NT2/D1 (cell line): Measurements from ENCODE around the genes ROM1, TMEM223, SLC3A2, ZFTA and OTUB1.

DNA sequence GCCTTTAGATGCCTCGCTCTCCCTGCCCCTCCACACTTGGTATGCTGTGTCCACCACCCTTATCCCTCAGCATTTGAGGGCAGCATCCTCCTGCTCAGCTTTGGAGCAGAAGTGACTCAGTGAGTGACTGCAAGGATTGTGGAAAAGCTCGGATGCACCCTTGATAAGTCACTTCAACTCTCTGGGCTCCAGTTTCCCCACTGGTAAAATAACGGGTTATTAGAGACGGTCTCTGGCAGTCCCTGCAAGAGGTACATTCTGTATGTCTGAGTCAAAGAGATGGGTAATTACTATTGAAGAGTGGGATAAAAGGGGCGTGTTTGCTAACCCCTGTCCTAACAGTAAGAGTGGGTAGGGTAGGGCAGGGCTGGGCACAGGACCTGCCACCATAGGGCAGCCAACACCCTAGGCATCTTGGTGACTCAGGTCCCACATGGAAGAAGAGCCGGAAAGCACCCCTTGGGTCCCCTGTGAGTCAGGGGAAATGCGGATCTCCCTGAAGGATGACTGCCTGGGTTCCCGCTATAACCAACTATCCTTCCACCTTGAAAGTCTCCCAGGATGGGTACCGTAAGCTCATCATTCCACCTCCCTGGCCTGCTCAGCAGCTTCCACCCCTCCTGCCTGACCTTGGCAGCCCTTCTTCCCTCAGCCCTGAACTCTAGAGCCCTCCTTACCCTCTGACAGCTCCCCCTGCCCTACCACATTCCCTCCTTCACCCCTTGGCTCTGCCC is 7.3 kb upstream of the AHNAK start:
- RRBS, 2 experiments, result no CpG with 5 or more reads among the region's 9 CpGs

- RRBS, 2 experiments, result no CpG with 5 or more reads among the region's 7 CpGs
These were observed 1.2 kb downstream of the MTA2 start for GRCh38 chr11:62600537-62600890.

- RRBS, 2 experiments, result no CpG with 5 or more reads among the region's 4 CpGs
These were observed 1.7 kb upstream of the MTA2 start for GRCh38 chr11:62603370-62603666.

GRCh38 chr11:62612809-62613790 is at the start of gene ROM1:
ROM1 (plus strand) TSS chr11:62613257.
- RRBS, 2 experiments, result 31 to 52% methylated on average over 3 to 7 of the region's 46 CpGs

GRCh38 chr11:62791602-62792700 is at the start of gene TMEM223:
TMEM223 (minus strand) TSS chr11:62792006.
- RRBS, 2 experiments, result under 1 to 2% methylated on average over 8 of the region's 60 CpGs

GRCh38 chr11:62832605-62833356 is 930 bp upstream of the STX5 start:
- RRBS, 2 experiments, result no CpG with 5 or more reads among the region's 18 CpGs

GRCh38 chr11:62854572-62854894 is 15.1 kb upstream of the WDR74 start:
- RRBS, 2 experiments, result under 1 to 3% methylated on average over 5 of the region's 7 CpGs

GRCh38 chr11:62880631-62881201 is at the start of gene SLC3A2:
SLC3A2 (plus strand) TSS chr11:62880896.
- RRBS, 2 experiments, result 1% methylated on average over 15 of the region's 38 CpGs

GRCh38 chr11:63001088-63001336 is 14.6 kb downstream of the SLC22A8 start:
- RRBS, 2 experiments, result no CpG with 5 or more reads among the region's 2 CpGs

DNA sequence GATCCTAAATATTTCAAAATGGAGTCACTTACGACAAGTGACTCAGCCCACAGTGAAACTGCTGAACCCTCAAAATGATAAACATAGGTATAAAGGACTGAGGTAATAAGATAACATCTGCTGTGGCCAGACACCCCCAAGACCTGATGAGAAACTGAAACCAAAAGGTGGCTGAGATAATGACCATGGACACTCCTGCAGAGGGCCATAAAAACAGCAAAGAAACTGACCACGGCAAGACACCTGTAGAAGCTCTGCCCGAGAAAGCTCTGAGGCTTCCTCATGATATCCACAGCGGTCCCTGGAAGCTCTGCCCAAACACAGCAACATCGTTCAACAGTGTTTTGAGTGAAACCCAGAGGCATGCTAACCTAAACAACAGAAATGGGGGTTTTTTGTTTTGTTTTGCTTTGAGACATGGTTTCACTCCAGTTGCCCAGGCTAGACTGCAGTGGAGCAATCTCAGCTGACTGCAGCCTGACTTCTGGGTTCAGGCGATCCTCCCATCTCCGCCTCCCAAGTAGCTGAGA is 1.6 kb upstream of the PLAAT4 start:
- RRBS, 2 experiments, result no CpG with 5 or more reads among the region's 7 CpGs

DNA sequence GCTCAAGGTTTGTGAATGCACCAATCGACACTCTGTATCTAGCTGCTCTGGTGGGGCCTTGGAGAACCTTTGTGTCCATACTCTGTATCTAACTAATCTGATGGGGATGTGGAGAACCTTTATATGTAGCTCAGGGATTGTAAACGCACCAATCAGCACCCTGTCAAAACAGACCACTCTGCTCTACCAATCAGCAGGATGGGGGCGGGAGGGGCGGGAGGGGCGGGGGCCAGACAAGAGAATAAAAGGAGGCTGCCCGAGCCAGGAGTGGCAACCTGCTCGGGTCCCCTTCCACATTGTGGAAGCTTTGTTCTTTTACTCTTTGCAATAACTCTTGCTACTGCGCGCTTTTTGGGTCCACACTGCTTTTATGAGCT is 12.3 kb downstream of the PLAAT2 start:
- RRBS, 2 experiments, result no CpG with 5 or more reads among the region's 9 CpGs

DNA sequence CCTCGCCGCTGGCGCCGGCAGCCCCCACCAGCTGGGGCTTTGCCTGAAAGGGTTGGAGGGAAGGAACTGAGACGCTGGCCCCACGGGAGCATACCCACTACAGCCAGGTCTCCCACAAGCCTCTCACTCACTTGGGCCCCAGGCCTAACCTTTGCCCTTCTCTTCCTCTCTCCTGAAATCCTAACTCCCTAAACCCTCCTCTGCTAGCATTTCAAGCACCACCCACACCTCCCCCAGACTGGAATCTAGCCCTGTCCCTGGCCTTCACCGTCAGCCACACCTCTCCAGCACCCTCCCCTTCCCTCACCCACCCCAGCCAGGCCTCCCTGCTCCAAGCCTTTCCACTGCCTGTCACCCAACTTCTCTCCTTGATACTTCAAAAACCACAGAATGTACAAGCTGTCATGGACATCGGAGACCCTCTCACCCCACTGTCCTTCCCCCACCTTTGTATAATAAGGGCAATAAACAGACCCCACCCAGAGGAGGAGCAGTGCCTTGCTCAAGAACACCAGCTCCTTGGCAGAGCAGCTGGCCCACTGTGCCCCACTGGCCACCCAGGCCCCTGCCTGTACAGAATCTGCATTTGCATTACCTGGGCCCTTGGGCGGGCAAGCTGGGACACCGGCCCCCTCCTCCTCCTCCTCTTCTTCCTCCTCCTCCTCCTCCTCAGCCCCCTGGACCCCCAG is 3.2 kb downstream of the ZFTA start:
- RRBS, 2 experiments, result no CpG with 5 or more reads among the region's 10 CpGs

DNA sequence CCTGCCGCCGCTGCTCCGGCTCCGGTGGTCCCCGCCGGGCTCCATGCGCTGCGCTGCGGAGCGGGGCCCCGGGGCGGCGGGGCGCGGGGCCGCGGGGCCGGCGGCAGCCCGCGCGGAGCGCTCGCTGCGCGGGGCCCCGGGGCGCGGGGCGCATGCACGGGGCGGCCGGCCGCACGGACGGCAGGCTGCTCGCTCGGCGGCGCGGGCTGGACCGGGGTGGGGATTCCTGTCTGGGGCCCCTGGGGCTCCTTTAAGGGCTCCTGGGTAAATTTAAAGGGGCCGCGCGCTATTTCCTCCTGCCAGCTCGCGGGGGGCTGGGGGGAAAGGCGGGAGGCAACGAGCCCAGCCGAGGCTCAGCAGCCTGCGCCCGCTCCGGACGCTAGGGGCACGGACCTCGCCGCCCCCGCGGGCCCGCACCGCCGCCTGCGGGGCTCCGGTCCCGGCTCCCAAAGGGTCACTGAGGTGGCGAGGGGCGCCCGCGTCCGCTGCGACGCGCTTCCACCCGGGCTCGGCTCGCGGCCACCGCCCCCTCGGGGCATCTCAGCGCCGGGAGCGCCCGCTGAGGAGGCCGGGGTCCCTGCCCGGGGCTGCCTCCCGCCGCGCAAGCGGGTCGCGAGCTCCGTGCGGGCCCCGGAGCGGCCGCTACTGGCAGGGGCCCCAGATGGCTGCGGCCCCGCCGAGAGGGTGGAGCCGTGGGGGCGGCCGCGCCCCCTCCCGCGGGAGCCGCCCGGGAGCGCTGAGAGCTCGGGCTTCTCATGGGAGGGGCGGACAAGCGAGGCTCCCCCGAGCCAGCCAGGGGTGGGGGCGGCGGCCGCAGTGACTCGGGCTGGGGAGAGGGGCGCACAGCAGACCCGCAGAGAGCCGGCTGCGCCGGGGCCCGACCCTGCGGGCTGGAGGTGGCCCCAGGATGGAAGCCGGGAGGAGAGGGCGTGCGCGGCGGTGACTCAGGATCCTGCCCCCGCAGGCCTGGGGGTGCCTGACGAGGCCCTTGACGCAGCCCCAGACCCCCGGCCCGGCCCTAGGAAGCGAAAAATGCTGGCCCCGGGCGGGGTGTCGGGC is at the start of gene ZFTA:
ZFTA (minus strand) TSS at position 198 of the 1,059 bp plus-strand sequence.
- RRBS, 2 experiments, result under 1 to 1% methylated on average over 82 of the region's 137 CpGs

GRCh38 chr11:63855926-63856250 is 17.0 kb downstream of the MARK2 start:
- RRBS, 2 experiments, result no CpG with 5 or more reads among the region's 2 CpGs

GRCh38 chr11:63908635-63909145 is 8.3 kb downstream of the RCOR2 start:
- RRBS, 2 experiments, result no CpG with 5 or more reads among the region's 30 CpGs

DNA sequence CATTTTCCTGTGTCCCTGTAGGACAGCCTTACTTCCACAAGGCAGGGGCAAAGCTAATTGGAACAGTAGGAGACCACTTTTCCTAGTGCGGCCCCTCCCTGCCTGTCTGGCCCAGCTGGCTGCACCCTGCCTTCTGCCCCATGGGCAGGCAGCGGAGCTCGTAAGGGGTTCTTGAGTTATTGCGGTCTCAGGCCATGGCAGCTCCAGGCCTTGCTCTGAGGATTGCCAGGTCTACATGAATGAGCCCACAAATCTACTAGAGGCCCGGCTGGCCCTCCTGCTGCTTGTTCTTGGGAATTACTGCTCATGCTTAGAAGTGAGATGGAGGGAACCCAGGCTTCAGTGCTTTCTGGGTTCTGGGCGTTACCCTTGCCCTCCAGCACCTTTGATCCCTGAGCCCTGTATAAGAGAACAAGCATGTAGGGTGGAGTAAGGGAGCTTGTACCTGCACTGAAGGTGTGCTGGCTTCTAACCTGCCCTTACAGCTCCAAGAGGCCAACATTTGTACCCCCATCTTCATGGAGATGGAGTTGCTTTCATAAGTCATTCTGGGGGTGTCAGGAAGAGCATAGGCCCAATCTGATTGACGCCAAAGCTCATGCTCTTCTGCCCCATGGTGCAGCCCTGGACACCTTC is 4.0 kb downstream of the NAA40 start:
- RRBS, 2 experiments, result no CpG with 5 or more reads among the region's 7 CpGs

DNA sequence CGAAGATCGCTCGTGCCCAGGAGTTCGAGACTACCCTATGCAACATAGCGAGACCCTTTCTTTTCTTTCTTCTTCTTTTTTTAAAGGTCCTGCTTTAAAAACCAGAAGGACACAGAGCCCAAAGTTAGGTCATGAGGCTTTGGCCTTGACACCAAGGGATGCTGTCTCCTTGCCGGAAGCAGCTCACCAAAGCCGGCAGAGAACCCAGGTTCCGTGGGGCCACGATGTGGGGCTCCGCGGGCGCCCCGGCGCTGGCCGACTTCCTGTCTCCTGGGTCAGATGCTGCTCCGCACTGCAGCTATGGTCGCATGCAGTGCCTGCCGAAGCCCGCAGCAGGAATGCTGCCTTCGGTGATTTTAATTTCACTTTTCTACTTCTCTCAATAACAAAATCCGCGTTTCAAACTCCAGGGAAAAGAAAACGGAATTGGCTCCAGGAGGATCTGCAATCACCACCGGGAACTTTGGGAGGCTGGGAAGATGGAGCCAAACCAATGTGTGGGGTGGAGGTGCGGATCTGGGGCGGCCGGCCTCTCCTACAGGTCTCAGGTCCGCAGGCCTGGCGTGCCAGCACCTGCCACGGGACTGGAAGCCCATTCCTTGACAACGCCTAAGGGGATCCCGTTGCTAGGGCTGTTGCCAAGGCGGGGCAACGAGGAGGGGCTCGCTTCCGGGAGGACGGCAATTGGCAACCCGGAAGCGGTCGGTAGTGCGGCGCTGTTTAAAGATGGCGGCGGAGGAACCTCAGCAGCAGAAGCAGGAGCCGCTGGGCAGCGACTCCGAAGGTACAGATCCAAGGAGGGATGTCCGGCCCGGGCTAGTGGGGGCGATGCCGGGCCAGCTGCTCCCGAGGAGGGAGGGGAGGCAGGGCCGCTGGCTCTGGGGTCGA is at the start of gene OTUB1:
OTUB1 (plus strand) TSS at position 708 of the 888 bp plus-strand sequence.
- RRBS, 2 experiments, result 26 to 31% methylated on average over 11 to 16 of the region's 54 CpGs

DNA sequence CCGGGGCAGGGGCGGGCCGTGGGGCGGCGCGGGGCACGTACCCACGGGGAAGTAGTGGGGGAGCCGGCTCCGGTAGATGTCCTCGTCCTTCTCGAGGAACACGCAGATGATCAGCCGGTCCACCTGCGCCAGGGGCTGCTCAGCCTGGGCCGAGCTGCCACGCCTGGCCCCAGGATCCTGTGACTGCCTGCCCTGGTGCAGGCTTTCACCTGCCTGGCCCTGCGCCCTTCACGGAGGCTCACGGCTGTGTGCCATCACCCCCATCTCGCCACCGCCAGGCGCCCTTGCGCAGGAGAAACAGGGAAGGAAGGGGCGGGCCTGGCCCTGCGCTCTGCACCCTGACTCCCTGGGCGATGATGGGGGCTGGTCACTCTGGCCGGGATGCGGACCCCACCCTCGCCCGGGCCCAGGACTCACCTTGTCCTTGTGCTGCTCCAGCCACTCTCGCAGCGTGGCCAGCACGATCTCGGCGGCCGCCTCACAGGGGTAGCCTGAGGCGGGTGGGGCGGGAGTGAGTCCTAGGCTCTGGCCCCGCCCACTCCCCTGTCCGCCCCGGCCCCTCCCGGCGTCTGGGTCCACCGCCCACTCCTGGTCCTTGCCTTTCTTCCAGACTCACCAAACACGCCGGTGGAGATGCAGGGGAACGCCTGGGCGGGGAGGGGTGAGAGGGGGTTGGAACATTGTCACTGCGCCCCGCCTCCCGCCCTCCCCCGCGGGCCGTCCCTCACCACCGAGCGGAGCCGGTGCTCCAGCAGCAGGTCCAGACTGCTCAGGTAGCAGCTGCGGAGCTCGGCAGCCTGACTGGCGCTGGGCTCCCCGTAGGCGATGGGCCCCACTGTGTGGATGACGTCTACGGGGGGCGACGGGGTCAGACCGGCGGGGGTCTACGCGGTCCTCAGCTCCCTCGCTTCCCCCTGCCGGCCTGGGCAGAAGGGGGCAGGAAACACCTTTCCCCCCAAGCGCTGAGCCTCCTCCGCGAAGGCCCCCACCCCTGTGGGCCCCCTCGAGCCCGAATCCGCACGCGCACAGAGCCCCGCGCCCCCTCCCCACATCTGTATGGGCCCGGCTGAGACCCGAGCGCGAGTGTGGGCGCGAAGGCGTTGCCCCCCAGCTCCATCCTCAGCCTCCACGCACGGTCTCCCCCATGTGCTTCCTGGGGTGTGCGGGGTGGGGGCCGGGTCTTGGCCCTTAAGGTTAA is 13.1 kb downstream of the OTUB1 start:
- RRBS, 2 experiments, result 3 to 23% methylated on average over 20 to 33 of the region's 94 CpGs

- RRBS, 2 experiments, result no CpG with 5 or more reads among the region's 21 CpGs
These were observed 7.4 kb upstream of the FLRT1 start for GRCh38 chr11:64028314-64028829.